UCH-1 (cell line): ENCODE measurements around a stretch of chr17.

GRCh38 chr17:75341453-75341859 lies 52.2 kb upstream of the SLC25A19 start:
- RRBS, result no CpG with 5 or more reads among the region's 2 CpGs

DNA sequence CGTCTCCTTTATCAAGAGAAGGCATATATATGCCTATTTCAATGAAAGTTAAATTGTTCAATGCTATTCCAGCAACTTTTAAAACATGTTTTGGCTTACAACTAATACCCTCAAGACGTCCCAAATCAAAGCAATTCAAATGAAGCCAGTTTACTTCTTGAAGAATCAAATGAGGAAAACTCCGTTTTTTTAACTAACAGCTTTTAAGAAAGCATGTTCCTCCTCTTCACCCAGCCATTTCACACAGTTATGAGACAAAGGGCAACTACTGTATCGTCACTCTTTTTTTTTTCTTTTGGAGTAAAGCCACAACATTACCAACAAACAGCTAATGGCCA lies 14.7 kb downstream of the GRB2 start:
- RRBS, result no CpG with 5 or more reads among the region's 4 CpGs

GRCh38 chr17:75428755-75429330 lies 23.4 kb upstream of the GRB2 start:
- RRBS, result no CpG with 5 or more reads among the region's 11 CpGs

DNA sequence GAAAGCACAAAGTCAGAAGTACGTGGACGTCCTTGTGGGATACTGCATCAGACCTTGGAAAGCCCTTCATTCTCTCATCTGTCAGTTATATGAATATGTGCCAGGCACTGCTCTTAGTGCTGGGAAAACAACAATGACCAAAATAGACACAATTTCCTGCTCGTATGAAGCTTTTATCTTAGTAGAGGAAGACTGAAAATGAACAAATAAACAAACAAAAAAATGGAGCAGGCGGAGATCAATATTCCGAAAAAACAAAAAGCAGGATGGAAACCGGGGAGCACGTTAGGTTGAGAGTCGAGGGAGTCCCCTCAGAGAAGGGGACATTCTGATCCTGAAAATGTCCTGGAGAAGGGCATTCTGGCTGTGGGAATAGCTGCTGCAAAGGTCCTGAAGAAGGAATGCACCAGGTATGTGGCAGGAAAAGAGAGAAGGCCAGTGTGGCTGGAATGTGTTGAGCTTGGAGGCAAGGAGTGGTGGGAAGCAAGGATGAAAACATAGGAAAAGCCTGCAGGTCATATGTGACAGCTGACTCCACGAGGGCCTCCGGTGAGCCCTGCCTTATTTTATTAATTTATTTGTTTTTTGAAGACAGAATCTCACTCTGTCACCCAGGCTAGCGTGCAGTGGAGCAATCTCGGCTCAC lies 15.5 kb upstream of the TMEM94 start:
- RRBS, result no CpG with 5 or more reads among the region's 12 CpGs

DNA sequence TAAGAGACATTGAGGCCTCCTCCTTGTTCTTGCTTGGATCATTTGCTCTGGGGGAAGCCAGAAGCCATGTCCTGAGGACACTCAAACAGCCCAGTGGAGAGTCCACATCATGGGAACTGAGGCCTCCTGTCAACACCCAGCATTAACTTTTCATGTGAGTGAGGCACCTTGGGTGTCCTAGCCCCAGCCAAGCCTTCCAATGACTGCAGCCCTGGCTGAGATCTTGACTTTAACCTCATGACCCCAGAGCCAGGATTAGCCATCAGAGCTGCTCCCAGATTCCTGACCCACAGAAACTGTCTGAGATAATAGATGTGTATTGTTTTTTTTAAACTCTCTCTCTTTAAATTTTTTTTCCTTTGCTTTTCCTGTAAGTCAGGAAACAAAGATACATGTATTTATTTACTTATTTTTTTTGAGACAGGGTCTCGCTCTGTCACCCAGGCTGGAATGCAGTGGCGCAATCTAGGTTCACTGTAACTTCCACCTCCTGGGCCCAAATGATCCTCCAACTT lies 14.3 kb upstream of the TMEM94 start:
- RRBS, result no CpG with 5 or more reads among the region's 2 CpGs

DNA sequence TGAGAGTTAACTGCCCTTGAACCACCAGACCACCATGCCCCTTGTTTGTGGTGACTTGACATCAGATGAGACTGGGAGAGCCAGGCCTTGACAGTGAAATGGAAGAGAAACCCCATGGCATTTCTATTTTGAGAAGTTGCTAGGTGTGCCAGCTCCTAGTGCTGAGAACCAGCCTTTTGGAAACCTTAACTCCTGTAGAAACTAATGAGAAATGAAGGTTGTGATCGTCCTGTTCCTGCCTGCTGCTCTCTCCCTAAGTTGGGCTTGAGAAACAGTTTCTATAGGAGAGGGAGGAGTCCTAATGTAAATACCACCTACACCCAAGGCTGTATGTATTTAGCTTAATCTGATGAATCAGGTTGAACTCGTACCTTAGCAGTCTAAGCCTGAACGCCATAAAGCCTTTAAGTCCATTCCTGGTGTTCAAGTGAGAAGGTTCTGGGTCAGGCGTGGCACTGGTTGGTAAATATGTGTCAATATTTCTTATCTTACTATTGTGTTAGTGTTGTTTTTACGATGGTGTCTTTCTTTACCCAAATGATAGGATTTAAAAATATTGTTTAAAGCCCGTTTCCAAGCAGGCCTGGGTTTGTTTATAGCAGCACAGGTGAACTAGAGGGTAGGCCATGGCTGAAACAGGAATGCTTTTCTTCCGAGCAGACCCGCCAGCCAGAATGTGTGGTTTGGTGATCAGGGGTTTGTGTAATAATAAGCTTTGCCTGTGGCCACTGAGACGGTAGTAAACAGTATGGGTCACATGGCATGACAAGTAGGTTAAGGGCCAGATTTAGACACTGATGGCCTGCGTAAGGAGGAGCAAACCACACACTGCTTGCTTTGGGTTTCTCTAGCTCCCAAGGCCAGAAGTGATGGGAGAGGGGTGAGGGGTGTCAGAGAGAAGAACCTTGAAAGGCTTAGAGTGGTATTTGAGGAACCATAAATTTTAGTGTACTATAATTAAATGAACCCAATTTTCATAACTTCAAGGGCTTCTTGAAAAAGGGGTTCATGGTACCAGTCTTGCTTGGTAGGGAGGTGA lies 3.2 kb downstream of the TMEM94 start:
- RRBS, result no CpG with 5 or more reads among the region's 10 CpGs

- RRBS, result no CpG with 5 or more reads among the region's 19 CpGs
Measured at GRCh38 chr17:75497893-75498581, 17.3 kb downstream of the CASKIN2 start.

GRCh38 chr17:75514751-75515195 lies 564 bp downstream of the CASKIN2 start:
- RRBS, result 3% methylated on average over 3 of the region's 25 CpGs

- RRBS, result no CpG with 5 or more reads among the region's 32 CpGs
Measured at GRCh38 chr17:75534758-75536098, 9.7 kb downstream of the LLGL2 start.

- RRBS, result 29% methylated on average over 2 of the region's 24 CpGs
Measured at GRCh38 chr17:75616213-75616922, 16.9 kb upstream of the SMIM5 start.

DNA sequence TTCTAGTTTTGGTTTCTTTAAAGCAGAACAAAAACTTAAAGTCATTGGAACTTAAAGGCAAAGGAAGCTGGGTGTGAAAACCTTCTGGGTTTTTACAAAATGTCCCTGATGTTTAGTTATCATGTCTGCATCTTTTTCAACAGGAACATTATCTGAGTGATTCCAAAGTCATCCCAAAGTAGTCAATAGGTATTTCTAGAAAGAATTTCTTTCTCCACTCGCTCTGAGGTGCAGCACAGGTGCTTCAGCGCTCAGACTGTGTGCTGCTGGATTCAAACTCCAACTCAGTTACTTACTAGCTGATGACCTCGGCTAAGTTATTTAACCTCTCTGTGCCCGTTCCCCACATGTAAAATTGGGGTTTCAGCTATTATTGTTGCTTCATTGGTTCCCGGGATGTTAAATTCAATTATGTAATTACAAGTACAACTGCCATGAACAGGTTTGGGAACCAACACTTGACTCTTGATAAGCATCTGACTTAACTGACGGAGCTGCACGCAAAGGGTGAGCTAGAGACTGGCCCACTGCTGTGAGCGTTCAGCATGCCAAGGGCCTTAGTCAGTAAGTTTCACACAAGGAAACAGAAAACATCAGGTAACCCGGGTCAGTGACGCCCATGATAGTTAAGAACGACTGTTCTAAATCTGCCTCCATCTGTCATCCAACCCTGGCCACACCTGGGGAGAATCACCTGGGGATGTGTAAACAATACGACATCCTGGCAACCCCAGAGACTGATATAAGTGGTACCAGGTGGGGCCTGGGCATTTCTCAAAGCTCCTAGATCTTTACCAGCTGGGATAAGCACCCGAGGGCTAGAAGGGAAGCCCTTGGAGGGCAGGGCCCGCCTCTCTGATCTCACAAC lies 721 bp upstream of the SMIM6 start:
- RRBS, result no CpG with 5 or more reads among the region's 14 CpGs

GRCh38 chr17:75673645-75674032 lies 6.5 kb downstream of the SAP30BP start:
- RRBS, result no CpG with 5 or more reads among the region's 4 CpGs

DNA sequence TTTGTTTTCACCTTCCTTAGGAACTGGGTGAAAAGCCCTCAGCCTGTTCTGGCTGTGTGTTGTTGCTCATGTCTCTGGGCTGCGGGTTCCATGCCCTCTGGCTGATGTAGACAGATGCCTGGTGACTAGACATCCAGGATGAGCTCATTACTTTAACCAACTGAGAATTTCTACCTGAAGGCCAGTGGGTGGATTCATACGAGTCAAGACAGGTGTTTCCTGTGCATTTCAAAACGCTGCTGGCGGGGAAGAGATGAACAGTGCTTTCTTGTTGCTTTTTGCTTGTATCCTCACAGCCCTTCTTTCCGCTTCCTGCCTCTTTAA lies 22.3 kb downstream of the SAP30BP start:
- RRBS, result no CpG with 5 or more reads among the region's 5 CpGs

- RRBS, result no CpG with 5 or more reads among the region's 21 CpGs
Measured at GRCh38 chr17:75695135-75696340, 25.7 kb upstream of the ITGB4 start.

- RRBS, result no CpG with 5 or more reads among the region's 10 CpGs
Measured at GRCh38 chr17:75737929-75738625, 16.8 kb downstream of the ITGB4 start.

- RRBS, result no CpG with 5 or more reads among the region's 11 CpGs
Measured at GRCh38 chr17:75776750-75777261, 2.8 kb downstream of the H3-3B start.

- RRBS, result 33% methylated on average over 4 of the region's 10 CpGs
Measured at GRCh38 chr17:75836546-75836920, 7.7 kb downstream of the UNC13D start.

DNA sequence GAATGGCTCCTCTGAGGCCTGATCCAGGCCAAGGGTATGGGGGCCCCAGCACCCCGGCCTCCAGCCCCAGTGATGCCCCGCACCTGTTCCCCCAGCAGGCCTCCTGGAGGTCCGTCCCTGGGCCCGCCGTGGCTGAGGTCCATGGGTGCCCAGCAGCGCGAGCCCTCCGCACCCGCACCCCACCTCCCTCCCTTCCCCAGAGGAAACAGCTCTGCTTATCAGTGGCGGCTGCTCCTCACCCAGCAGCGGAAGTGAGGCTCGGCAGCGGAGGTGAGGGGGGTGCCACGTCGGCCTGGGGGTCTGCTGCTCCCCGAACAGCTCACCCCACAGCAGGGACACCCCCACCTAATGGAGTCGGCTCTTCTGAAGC lies 639 bp downstream of the UNC13D start:
- RRBS, result 66% methylated on average over 1 of the region's 17 CpGs

- RRBS, result no CpG with 5 or more reads among the region's 3 CpGs
Measured at GRCh38 chr17:75854029-75854387, 1.1 kb downstream of the WBP2 start.

DNA sequence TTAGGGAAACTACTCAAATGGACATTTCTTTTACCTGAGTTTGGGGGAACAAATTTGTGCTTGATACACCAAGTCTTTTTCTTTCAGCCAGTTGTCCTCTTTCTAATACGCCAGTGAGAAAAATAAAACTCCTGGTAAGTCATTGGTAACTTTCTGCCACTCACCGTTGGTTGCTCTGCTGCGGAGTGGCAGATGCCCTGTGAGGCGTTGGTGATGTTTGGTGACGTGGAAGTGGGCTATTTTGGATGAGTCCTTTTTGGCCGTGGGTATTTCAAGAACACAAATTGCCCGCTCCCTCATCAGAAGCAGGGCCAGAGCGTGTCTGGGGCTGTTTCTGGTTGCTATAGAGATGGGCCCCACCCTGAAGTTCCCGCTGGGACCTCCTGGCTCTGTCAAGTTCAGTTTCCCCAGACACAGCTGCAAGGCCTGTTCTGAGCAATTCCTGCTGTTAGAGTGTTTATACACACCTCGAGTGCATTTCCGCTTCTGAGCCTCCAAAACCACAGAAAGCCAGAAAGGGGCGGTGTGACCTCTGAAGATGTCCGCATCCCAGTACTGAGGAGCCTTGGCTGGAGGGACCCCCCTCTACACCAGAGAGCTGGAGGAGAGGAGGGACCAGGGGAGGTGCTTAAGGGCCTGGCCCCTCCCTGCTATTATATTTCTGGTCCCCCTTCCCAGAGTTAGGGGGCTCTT lies 9.2 kb upstream of the WBP2 start:
- RRBS, result no CpG with 5 or more reads among the region's 13 CpGs